Upper lobe of left lung (tissue), 5 donors: ENCODE measurements around a stretch of chr18.

GRCh38 chr18:160053-160368 lies 1.7 kb downstream of the USP14 start:
- PRO-cap, 2 experiments: no peak in any of the 2 experiments
- RAMPAGE, long total RNA, 4 experiments: no peak in any of the 4 experiments

DNA sequence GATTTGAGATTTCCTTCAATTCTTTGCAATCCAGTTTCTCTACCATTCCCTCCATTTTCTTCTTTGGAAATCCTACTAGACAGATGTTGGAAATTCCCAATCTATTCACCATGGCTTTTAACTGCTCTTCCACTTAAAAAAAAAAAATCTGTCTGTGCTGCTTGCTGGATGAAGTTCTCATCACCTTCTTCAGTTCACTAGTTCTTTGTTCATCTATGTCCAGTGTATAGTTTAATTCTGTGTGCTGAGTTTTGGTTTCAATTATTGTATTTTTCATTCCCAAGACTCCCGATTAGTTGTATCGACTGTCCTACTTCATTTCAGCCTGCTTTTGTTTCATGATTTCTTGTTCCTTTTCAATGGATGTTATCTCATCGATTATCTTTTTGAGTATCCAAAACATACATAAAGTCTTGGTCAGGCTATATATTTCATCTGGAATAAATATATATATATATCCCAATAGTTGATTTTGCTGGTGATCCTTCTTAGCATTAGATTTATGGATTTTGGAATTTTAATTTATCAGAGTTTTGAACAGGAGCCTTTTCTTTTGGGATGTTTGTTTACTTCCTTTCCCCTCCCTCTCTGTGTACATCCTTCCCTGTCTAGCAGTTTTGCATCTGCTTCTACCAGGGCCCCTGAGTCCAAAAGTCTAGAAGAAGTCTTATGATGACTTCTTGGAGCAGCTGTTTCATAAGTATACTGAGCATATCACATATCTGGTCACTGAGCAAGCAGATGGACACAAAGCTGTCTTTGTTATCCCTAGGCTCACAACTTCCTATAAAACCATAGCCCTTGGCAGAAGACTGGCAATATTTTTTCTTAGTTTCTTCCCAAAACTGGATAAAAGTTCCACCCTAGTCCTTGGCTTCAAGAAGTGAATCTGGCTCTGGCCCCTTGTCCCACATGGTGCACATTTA lies 22.9 kb downstream of the THOC1 start:
- PRO-cap, 2 experiments: no peak in any of the 2 experiments
- RAMPAGE, long total RNA, 4 experiments: start-site peak on the minus strand in 1 of 4 experiments, centred at position 290 of the sequence, 11 reads per replicate

- PRO-cap, 2 experiments: no peak in any of the 2 experiments
- RAMPAGE, long total RNA, 4 experiments: start-site peak on the minus strand in 1 of 4 experiments, at chr18:331258-332244 at its widest, 32 reads per replicate
These were observed 63.7 kb upstream of the THOC1 start for GRCh38 chr18:331377-332045.

GRCh38 chr18:498995-500031 lies 1.2 kb downstream of the COLEC12 start:
- PRO-cap, 2 experiments: no peak in any of the 2 experiments
- RAMPAGE, long total RNA, 4 experiments: no peak in any of the 4 experiments

- PRO-cap, 2 experiments: peak in 2 of 2 experiments; most common plus-strand start chr18:711873 (in 2); most common minus-strand start chr18:711866 (in 1)
- RAMPAGE, long total RNA, 4 experiments: no peak in any of the 4 experiments
These were observed 1.0 kb downstream of the ENOSF1 start for GRCh38 chr18:711144-712093.

DNA sequence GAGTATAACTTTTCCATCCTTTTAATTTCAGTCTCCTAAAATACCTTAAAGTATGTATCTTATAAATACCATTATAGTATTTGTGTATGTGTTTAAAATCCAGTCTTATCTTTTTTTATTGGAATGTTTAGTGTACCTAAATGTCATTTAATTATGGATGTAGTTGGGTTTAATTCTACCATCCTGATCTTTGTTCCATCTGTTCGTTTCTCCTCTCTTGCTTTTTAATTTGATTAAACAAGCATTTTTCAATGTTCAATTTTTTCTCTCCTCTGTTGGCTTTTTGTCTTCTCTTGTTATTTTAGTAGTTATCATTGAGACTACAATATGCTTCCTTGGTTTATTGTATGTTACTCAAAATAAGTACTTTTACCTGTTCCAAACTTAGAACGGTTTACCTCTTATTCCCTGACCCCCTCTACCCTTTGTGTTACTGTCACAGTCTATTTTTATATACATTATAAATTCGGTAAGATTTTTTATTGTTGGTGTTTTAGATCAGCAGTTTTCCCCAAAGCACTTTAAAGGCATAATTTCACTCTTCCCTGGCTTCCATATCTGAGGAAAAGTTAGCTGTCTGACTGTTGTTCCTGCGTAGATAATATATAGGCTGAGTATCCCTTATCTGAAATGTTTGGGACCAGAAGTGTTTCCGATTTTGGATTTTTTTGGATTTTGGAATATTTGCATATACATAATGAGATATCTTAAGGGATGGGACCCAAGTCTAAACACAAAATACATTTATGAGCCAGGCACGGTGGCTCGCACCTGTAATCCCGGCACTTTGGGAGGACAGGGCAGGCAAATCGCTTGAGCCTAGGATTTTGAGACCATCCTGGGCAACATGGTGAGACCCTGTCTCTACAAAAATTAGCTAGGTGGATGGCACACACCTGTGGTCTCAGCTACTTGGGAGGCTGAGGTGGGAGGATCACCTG lies 15.1 kb upstream of the ENOSF1 start:
- PRO-cap, 2 experiments: no peak in any of the 2 experiments
- RAMPAGE, long total RNA, 4 experiments: no peak in any of the 4 experiments

- PRO-cap, 2 experiments: peak in 2 of 2 experiments; most common plus-strand start chr18:813018 (in 1); most common minus-strand start chr18:812851 (in 1)
- RAMPAGE, long total RNA, 4 experiments: no peak in any of the 4 experiments
These were observed 887 bp upstream of the YES1 start for GRCh38 chr18:812823-813434.

- PRO-cap, 2 experiments: no peak in any of the 2 experiments
- RAMPAGE, long total RNA, 4 experiments: no peak in any of the 4 experiments
These were observed 24.2 kb downstream of the ADCYAP1 start for GRCh38 chr18:928832-929234.

GRCh38 chr18:1511933-1512430 lies 607.3 kb downstream of the ADCYAP1 start:
- PRO-cap, 2 experiments: no peak in any of the 2 experiments
- RAMPAGE, long total RNA, 4 experiments: no peak in any of the 4 experiments

GRCh38 chr18:2720930-2721191 lies 65.3 kb downstream of the SMCHD1 start:
- PRO-cap, 2 experiments: no peak in any of the 2 experiments
- RAMPAGE, long total RNA, 4 experiments: no peak in any of the 4 experiments

DNA sequence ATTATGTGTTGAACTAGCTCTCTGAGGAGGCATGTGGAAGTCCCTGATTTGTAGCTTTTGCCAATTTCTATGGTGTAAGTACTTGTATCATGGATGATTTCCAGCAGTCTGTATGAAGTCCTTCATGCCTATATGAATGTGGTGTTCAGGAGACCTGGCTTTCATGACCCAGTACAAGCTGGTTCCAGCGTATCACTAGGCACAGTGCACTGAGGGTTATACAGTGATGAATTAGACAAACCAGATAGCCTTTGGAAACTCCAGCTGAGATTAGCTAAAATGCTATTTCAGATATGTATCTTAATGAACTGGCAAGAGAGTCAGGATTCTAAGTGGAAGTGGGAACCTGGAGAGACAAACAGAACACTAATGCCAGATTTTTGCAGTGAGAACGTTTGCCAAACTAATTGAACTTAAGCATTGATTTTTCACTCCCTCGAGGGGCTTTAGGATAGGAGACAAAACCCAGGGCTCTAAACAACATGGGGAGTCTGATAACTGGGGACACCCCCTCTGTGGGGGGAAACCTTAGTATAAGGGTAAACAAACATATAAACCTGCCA lies 66.1 kb upstream of the EMILIN2 start:
- PRO-cap, 2 experiments: no peak in any of the 2 experiments
- RAMPAGE, long total RNA, 4 experiments: no peak in any of the 4 experiments

GRCh38 chr18:2781346-2782153 lies 65.3 kb upstream of the EMILIN2 start:
- PRO-cap, 2 experiments: no peak in any of the 2 experiments
- RAMPAGE, long total RNA, 4 experiments: start-site peak on the plus strand in 1 of 4 experiments, at chr18:2781528-2781809 at its widest, 13 reads per replicate

- PRO-cap, 2 experiments: no peak in any of the 2 experiments
- RAMPAGE, long total RNA, 4 experiments: start-site peak on the plus strand in 1 of 4 experiments, at chr18:2795966-2796043 at its widest, 20 reads per replicate
These were observed 51.0 kb upstream of the EMILIN2 start for GRCh38 chr18:2795810-2796234.

- PRO-cap, 2 experiments: no peak in any of the 2 experiments
- RAMPAGE, long total RNA, 4 experiments: no peak in any of the 4 experiments
These were observed 44.3 kb upstream of the EMILIN2 start for GRCh38 chr18:2802417-2802974.

GRCh38 chr18:2874766-2875944 lies 28.3 kb downstream of the EMILIN2 start:
- PRO-cap, 2 experiments: no peak in any of the 2 experiments
- RAMPAGE, long total RNA, 4 experiments: no peak in any of the 4 experiments

- PRO-cap, 2 experiments: no peak in any of the 2 experiments
- RAMPAGE, long total RNA, 4 experiments: start-site peak on the plus strand in 1 of 4 experiments, at chr18:2891928-2891998 at its widest, 26 reads per replicate
These were observed 45.0 kb downstream of the EMILIN2 start for GRCh38 chr18:2891778-2892282.

DNA sequence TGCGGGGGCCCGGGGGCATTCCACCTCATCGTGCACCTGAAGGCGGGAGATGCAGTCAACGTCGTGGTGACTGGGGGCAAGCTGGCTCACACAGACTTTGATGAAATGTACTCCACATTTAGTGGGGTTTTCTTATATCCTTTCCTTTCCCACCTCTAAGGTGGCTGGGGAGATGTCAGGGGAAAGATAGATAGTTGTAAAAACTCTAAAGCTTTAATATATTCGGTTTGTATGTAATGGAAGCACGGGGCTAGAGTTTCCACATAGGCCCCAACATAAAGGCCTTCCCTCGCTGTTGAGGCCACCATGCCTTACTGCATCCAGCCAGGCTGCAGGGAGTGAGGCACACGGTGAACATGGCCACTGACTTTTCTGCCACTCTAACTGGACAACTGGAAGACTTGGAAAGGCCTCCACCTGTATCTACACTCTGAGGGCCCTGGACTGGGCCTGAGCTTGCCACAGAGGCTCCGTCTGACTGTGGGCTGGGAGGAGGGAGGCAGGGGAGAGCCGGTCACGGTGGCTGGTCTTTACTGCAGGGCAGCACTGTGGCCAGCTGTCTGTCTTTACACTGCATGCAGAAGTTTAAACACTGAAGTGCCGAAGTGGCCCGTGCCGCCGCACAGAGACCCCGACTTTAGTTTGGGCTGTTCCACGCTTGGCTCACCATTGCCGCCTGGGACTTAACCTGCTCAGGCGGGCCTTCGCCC lies 66.6 kb downstream of the EMILIN2 start:
- PRO-cap, 2 experiments: no peak in any of the 2 experiments
- RAMPAGE, long total RNA, 4 experiments: start-site peak on the plus strand in 2 of 4 experiments, centred at positions 260 to 412 of the sequence, 22 to 59 reads per replicate

- PRO-cap, 2 experiments: no peak in any of the 2 experiments
- RAMPAGE, long total RNA, 4 experiments: start-site peak on the plus strand in 1 of 4 experiments, at chr18:2918664-2919212 at its widest, 5 reads per replicate
These were observed 71.8 kb downstream of the EMILIN2 start for GRCh38 chr18:2918265-2919401.

- PRO-cap, 2 experiments: no peak in any of the 2 experiments
- RAMPAGE, long total RNA, 4 experiments: no peak in any of the 4 experiments
These were observed 48.5 kb downstream of the LPIN2 start for GRCh38 chr18:2964277-2965010.

- PRO-cap, 2 experiments: no peak in any of the 2 experiments
- RAMPAGE, long total RNA, 4 experiments: no peak in any of the 4 experiments
These were observed 45.2 kb downstream of the LPIN2 start for GRCh38 chr18:2967763-2968074.